Skeletal muscle tissue (tissue), 7 donors: ENCODE measurements around the gene BARX2.

- PRO-cap, 3 experiments: no peak in any of the 3 experiments
- RAMPAGE, long total RNA: no peak
- RRBS, 2 experiments: no CpG with 5 or more reads among the region's 6 CpGs
Observed at GRCh38 chr11:129012742-129013429, 70.2 kb upstream of the TP53AIP1 start.

GRCh38 chr11:129143070-129143898 lies 48.8 kb downstream of the ARHGAP32 start:
- PRO-cap, 3 experiments: no peak in any of the 3 experiments
- RAMPAGE, long total RNA: no peak
- RRBS, 2 experiments: no CpG with 5 or more reads among the region's 9 CpGs

DNA sequence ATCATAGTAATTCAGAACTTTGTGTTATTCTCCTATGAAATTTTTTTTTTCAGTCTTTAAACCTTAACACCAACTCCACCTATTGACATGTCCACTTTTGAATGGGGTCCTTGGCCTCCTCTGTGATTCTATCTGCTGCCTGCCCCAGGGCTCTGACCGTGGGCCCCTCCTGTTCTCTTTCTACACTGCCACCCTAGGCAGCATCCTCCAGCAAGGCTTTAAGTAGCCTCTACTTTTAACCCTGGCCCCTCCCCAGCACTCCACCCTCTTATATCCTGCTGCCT lies 90.4 kb upstream of the ARHGAP32 start:
- PRO-cap, 3 experiments: no peak in any of the 3 experiments
- RAMPAGE, long total RNA: no peak
- RRBS, 2 experiments: no CpG with 5 or more reads among the region's 1 CpG

- PRO-cap, 3 experiments: no peak in any of the 3 experiments
- RAMPAGE, long total RNA: no peak
- RRBS, 2 experiments: no CpG with 5 or more reads among the region's 6 CpGs
Observed at GRCh38 chr11:129313470-129314024, 62.1 kb upstream of the BARX2 start.

DNA sequence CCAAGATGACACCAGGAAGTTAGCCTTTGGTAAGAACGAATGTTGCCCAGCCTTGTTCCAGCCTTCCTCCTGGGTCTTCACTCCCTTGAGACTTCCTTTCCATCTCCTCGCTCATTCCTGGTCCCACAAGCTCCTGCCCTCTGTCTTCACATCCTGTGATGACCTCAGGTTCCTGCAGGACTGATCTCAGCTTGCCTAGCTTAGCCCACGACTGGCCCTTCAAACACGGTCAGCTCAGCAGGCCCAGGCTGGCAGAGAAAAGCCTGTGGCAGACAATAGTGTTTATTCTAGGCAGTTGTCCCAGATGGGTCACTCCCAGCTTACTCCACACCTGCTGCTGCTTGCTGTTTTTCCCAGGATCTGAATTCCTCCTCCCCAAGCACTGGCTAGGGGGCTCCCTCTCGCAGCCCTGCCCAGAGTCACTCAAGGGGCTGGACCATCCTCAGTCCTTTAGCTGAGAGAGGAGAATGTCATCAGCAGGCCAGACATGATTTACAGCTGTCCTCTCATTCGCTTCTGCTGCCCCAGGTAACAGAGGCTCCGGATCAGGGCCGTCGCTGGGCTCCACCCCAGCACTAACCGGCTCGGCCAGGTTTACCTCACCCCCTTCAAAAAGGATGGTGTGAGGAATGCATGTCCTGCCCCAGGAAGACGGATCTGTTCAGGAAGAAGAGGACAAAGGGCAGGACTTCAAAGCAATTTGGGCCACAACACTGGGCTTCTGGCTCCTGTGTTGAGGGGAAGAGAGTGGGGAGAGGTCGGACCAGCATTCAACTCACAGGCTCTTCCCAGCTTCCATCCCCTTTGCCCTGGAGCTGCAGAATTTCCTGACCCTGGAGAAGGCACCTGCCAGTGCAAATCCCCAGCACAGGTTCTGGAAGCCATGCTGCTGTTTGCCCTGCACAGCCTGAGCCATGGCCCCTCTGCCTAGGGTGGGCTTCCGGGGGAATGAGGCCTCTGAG lies 59.8 kb upstream of the BARX2 start:
- PRO-cap, 3 experiments: no peak in any of the 3 experiments
- RAMPAGE, long total RNA: no peak
- RRBS, 2 experiments: 64 to 67% methylated on average over 2 to 3 of the region's 14 CpGs

DNA sequence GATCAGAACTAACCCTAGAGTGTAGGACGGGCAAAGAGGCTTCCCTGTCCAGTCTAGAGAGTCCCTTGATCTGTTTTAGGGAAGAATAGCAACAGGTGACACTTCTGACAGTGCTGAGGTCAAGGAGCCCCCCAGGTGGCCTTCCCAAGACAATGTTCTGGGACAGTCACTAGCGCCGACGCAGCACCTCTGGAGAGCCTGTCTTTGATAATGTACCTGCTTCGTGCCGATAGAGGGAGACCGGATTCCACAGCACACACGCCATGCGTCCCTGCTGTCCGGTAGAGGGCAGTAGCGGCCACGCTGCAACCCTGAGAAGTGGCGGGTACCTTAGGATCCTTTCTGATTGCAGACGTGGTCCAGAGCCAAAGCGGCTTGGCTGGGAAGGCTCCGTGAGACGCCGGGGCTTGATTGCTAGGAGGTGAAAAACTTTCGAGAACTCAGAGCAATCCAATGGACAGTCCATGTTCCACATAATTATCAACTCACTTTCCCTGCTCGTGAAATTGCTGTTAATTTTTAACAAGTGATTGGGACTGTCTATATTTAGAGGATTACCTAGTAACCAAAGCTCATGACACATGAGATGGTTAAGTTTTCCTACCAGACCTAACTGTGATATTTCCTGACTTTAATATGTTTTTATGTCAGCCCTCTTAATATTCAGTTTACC lies 11.5 kb upstream of the BARX2 start:
- PRO-cap, 3 experiments: no peak in any of the 3 experiments
- RAMPAGE, long total RNA: no peak
- RRBS, 2 experiments: 1 to 2% methylated on average over 7 of the region's 20 CpGs

DNA sequence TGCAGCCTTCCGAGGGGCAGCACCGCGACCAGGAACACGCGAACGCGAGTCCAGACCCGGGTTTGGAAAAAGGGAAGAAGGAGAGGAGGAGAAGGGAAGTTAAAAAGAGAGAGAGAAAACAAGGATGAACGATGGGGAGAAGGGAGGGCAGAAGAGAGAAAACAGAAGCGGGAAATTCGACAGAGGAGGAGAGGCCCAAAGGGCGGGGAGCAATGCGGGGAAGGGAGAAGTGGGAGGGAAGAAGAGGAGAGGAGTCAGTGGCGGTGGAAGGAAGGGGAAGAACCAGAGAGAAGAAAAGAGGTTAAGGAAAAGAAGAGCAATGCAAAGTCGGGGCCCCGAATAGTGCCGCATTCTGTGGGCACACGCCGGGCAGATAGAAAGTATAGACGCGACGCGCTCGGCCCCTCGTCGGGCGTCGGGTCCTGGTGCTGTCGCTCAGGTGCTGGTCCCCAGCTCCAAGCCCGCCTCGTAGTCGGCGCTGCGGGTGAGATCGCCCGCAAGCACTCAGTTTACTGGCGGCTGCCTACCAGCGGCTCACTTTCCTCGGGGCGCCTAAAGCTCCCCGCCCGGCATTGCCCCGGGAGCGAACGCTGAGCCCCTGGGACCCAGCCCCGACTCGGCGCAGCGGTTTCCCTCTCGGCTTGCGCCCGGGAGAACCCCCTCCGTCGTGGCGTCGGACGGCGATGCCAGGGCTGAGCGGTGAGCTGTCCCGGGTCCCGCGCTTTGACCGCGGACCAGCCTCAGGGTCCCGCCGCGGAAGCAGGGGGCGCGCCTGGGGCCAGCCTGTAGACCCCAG lies 2.7 kb upstream of the BARX2 start:
- PRO-cap, 3 experiments: no peak in any of the 3 experiments
- RAMPAGE, long total RNA: no peak
- RRBS, 2 experiments: 6% methylated on average over 31 of the region's 69 CpGs

DNA sequence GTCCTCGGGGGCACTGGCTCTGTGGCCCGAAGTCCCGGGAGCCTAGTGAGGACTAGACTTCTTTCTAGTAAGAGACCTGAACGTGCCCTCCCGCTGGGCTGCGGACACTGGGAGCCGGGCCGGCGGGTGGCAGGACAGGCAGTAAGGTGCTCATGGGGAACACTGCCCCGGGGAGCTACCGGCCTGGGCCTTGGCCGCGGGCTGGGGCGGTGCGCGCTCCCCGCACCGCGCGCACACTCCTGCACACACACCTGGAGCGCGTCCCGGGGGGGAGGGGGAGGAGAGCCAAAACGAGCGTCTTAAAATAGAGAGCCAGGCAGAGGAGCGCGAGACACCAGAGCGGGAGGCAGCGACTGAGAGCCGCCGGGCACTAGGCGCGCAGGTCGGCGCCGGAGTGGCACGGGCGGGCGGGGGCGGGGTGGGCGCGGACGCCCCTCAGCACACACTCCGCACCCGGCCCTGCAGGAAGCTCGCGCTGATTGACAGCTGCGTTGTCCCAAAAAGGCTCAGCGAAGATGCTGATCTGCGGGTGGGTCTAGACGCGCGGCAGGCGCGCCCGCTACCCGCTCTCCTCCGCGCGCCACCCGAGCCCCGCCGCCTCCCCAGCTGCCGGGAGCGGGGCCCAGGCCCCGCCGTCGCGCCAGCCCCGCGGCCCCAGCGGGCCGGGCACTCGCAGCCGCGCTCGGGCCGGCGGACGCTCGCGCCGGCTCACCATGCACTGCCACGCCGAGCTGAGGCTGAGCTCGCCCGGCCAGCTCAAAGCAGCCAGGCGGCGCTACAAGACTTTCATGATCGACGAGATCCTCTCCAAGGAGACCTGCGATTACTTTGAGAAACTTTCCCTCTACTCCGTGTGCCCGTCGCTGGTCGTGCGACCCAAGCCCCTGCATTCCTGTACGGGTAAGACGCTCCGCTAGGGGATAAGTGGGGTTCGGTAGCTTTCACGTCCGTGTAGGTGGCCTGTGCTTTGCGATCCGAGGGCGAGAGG lies at the start of gene BARX2:
Gene BARX2 (plus strand): TSS at position 526 of the 988 bp plus-strand sequence.
- PRO-cap, 3 experiments: peak in 2 of 3 experiments; most common plus-strand start position 319 of the sequence (in 1)
- RAMPAGE, long total RNA: no peak
- RRBS, 2 experiments: 2% methylated on average over 46 to 48 of the region's 106 CpGs

DNA sequence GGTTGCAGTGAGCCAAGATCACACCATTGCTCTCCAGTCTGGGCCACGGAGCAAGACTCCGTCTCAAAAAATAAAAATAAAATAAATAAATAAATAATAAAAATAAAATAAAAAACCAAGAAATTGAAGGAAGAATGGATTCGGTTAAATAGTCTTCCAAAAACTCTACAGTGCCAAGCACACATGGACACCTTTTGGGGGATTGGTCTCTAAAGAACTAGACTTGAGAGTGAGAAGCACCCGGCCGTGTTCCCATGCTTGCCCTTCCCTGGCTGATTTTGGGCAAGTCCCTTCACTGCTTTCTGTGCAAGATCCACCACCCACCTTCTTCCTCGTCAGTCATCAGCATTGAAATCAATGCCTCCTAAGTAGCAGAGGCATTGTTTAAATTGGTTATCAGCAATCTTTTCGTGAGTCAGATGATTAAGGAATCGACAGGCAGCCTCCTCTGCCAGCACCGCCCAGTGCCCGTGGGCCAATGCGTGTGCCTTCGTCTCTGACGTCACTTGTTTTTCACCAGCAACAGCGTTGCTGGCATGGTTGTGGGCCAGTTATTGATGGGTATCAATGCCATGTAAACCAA lies 69.4 kb downstream of the BARX2 start:
- PRO-cap, 3 experiments: no peak in any of the 3 experiments
- RAMPAGE, long total RNA: no peak
- RRBS, 2 experiments: no CpG with 5 or more reads among the region's 14 CpGs

GRCh38 chr11:129453212-129453901 lies 77.7 kb downstream of the BARX2 start:
- PRO-cap, 3 experiments: no peak in any of the 3 experiments
- RAMPAGE, long total RNA: no peak
- RRBS, 2 experiments: no CpG with 5 or more reads among the region's 10 CpGs

DNA sequence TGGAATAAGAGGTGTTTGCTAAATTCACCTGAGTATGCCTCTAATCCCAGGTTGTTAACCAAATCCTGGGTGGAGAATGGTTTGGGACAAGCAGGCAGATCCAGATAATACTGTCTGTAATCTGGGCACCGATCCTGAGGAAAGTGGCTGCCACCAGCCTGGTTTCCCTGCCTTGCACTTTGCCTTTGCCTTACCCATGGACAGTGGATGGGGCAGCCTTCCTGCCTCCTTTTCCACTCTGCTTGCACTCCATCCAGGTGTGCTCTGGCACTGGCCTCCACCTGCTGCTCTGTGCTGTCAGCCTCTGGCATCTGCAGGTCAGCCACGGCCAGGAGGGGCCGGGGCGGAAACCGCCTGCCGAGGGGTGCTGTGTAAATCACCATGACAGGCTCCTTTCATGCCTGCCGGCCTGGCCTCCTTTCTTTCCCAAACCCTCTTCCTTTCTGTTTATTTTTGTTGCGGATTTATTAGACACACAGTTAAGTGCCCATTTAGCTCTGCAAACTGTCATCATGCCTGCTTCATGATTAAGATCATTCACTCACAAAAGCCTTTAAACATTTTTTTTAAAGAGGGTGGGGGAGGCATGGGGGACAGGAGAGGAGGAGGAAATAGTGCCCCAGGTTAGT lies 83.1 kb downstream of the BARX2 start:
- PRO-cap, 3 experiments: no peak in any of the 3 experiments
- RAMPAGE, long total RNA: no peak
- RRBS, 2 experiments: 17 to 19% methylated on average over 5 of the region's 8 CpGs

DNA sequence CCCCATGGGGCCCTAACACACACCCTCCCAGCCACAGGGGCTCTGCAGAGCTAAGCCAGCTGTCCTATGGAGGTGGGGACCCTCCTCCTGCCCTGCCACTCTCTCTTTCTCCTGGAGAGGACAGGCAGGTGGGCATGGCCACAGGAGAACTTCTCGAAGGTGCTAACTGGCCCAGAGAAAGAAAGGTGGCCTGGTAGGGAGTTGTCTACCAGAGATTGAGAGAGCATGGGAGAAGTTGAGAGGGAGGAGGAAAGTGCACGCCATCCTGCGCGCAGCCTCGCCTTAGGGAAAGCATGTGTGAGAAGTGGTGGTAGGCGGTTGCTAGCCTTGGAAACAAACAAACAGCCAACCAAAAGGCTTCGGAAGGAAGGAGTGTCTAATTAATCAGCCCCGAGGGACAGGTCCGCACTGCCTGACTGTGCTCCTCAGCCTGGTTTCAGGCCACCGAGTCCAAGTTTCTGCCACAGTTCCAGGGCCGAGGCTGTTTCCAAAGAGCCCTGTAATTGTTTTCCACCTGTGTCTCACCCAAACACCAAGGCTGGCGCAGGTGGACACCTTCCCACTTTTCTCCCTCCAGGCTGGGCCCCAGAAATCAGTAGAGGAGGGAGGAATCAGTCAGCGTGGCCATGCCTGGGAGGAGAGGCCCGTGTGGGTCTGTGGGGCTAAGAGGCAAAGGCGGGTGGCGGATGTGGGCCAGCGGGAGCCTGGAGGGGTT lies 198.1 kb upstream of the TMEM45B start:
- PRO-cap, 3 experiments: no peak in any of the 3 experiments
- RAMPAGE, long total RNA: no peak
- RRBS, 2 experiments: no CpG with 5 or more reads among the region's 17 CpGs

DNA sequence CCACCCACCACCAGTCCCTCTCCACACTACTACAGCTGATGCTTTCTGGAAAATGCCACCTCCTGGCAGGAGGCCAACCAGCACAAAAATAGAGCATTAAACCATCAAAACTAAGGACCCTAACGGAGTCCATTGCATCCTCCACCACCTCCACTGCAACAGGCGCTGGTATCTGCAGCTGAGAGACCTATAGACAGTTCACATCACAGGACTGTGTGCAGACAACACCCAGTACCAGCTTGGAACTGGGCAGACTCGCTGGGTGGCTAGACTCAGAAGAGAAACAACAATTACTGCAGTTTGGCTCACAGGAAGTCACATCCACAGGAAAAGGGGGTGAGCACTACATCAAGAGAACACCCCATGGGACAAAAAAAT lies 11.7 kb upstream of the TMEM45B start:
- PRO-cap, 3 experiments: no peak in any of the 3 experiments
- RAMPAGE, long total RNA: no peak
- RRBS, 2 experiments: no CpG with 5 or more reads among the region's 3 CpGs

- PRO-cap, 3 experiments: no peak in any of the 3 experiments
- RAMPAGE, long total RNA: no peak
- RRBS, 2 experiments: no CpG with 5 or more reads among the region's 6 CpGs
Observed at GRCh38 chr11:130061938-130062359, 7.7 kb upstream of the APLP2 start.

GRCh38 chr11:130068597-130069791 lies 700 bp upstream of the APLP2 start:
- PRO-cap, 3 experiments: peak in 3 of 3 experiments; most common plus-strand start chr11:130069026 (in 1); most common minus-strand start chr11:130069646 (in 3)
- RAMPAGE, long total RNA: no peak
- RRBS, 2 experiments: 2 to 3% methylated on average over 26 of the region's 85 CpGs

GRCh38 chr11:130181045-130182319 lies 21.9 kb downstream of the ST14 start:
- PRO-cap, 3 experiments: no peak in any of the 3 experiments
- RAMPAGE, long total RNA: no peak
- RRBS, 2 experiments: no CpG with 5 or more reads among the region's 15 CpGs

- PRO-cap, 3 experiments: no peak in any of the 3 experiments
- RAMPAGE, long total RNA: no peak
- RRBS, 2 experiments: no CpG with 5 or more reads among the region's 8 CpGs
Observed at GRCh38 chr11:130193974-130194400, 34.4 kb downstream of the ST14 start.

- PRO-cap, 3 experiments: no peak in any of the 3 experiments
- RAMPAGE, long total RNA: no peak
- RRBS, 2 experiments: no CpG with 5 or more reads among the region's 1 CpG
Observed at GRCh38 chr11:130428666-130428757, 103 bp upstream of the ADAMTS8 start.

DNA sequence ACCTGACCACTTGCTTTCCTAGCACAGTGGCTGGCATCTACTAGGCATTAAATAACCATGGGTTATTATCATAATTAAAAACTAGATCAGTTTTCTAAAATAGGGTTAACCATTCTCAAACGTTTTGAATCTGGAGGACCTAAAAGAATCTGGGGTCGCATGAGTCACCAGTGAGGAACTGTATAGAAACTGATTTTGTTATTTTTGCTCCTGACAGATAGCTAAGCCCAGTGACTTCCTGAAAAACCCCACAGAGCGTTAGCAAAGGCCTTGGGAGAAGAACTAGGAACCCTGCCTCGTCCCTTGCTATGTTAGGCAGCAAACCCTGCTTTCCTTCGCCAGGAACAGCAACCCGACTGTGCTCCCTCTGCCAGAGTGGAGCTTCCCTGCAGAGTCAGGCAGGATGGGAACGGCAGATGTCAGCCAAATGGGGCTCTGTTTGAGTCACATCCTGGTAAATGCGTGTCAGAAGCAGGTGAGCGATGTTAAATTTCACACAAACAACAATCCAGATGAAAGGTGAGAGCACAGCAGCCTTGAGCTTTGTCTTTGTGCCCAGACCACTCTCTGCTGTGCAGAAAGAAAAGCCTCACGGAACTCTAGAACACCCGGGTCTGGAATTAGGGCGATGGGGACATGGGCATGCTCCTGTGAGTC lies 186.5 kb downstream of the ADAMTS15 start:
- PRO-cap, 3 experiments: peak in 1 of 3 experiments; most common minus-strand start position 400 of the sequence (in 1)
- RAMPAGE, long total RNA: no peak
- RRBS, 2 experiments: no CpG with 5 or more reads among the region's 12 CpGs

GRCh38 chr11:130645400-130646029 lies 197.1 kb downstream of the ADAMTS15 start:
- PRO-cap, 3 experiments: no peak in any of the 3 experiments
- RAMPAGE, long total RNA: no peak
- RRBS, 2 experiments: no CpG with 5 or more reads among the region's 11 CpGs